ENCODE measurements around a stretch of chr11.

DNA sequence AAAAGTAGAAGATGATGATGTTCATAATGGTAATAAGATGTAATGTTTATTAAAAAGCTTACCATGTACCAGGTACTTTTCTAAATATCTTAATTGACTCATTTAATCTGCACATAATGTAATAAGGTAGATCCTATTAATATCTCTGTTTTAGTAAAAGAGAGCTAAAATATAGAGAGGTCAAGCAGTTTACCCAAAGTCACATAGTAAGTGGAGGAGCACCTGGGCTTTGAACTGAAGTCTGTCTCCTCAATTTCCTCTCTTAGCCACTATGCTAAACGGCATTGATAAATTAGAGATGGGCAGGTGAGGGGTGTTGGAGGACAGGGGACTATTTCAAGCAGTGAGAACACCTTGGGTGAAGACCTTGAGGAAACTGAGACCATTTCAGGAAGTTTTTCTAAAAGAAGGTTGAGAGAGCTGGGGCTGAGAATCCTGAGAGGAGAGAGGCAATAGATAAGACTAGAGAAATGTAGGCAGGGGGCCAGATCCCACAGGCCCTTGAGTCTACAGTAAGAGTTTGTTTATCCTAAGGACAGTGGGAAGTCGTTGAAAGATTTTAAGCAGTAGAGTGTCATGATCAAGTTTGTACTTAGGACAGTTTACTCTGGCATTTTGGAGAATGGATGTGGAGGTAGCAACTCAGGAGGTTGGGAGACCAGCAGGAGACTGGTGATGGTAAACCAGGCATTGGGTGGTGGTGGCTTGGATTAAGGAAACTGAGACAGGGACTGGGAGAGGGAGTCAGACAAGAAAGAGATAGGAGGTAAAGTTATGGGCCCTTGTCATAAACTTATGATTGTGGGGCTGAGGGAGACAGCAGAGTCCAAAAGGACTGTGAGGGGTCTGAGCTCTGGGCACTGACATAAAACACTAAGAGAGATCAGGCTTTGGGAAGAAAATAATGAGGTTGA, 17.1 kb downstream of the HSD17B12 start:
- PRO-cap: no peak

DNA sequence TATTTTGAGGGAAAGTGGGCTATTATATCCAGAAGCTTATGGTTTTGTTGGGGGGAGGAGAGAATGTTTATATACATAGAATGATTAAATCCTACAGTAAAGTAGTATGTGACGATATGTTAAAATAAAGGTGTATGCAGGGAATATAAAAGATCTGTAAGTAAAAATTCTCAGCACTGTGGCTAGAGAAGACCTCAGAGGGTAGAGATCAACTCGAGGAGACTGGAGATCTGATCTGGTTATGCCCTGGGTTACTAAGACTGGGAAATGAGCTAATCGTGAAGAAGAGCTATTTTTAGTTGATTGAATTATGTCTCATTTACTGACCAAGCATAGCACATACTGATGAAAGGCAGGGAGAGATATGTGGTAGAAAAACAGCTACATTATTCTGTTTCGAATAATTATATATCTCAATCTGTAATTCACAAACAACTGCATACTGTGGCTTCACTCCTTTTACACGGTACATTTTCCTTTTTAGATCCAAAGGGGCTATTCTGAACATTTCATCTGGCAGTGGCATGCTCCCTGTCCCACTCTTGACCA, 42.7 kb upstream of the ALKBH3 start:
- PRO-cap: no peak

DNA sequence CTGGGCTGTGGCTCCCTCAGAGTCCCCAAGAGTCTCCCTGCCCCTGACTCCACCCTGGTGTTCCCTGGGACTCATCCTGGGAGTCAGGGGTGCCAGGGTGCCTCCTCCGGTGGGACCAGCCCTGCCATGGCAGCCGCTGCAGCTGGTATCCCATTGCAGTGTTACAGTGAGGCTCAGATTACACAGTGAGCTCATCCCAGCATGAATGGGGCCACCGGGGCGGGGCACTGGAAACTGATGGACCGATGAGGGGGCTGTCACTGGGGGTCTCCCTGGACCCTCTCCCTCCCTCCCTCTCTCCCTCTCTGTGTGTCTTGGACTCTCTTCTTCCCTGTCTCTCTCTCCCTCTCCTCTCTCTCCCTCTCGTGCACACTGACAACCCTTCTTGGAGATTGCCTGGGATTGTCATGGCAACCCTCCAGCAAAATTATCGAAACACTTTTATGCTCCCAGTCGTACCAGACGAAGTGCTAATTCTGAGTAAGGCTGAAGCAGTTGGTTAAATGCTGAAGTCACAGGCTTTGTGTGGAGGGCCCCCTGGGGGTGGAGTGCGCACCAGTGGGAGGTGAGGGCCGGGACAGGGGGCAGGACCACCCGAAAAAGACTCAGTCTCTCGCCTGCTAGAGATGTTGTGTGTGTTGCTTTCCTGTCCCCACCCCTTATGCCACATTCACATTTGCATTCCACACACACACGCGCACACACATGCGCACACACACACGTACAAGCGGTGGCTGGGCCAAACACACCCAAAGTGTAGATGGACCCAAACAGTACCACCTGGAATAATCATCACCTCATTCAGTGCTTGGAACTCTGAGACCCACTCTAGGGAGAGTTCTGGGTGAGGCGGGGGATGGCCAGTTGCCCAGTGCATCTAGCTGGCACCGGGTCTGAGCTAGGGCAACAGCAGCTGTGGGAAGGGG, 8.4 kb upstream of the C11orf96 start:
- PRO-cap: no peak

- PRO-cap: unidirectional peak, plus-strand start at chr11:44033020
These were observed 14.9 kb upstream of the ACCSL start for GRCh38 chr11:44032719-44033393.

DNA sequence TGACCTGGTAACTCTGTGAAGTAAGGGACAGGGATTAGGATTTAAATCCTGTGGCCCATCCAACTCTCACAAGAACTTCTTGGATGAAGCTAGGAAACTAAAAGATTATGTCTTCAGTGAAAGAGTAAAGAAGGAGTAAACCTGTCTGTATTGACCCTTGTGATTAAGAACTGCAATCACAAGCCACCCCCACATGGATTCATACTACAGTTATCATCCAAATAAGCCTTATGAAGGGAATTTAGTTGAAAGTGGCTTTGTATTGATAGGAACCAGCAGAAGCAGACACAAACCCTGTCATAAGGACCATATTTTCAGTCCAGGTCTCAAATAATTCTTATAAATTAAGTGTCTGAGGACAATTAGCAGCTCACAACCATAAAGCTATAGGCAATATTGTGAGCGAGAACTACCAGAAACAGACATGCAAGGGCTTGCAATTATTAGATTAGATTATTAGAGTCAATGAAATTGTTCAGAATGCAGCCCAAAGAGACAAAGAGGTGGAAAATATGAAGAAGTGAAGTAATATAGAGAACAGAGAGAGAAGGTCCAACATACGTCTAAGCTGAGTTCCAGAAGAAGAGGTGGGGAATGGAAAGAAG, 92.9 kb downstream of the EXT2 start:
- PRO-cap: no peak

DNA sequence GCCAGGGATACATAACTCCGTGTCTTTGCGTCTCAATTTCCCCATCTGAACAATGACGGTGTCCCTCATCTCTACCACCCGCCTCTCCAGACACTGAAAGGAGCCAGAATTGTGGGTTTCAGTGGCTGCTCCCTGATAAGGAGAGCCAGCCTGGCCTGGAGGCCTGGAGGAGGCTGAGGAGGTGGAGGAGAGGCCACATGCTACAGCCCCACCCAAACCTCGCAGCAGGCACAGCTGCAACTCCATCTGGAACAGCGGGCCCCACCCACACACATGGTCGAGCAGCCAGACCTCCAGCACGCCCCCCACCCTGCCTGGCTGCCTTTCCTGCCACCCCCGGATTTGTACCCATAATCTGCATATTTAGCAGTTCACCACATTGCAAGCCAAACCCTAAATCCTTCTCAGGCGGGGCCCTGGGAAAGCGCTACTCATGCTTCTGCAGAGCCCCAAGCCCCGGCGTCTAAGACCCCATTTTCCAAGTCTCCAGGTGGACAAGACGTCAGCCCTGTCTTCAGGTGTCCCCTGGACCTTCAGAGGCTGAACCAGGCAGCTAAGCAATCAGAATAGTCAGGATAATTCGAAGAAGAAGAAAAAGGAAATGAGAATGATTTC, 34.2 kb upstream of the CD82 start:
- PRO-cap: no peak

DNA sequence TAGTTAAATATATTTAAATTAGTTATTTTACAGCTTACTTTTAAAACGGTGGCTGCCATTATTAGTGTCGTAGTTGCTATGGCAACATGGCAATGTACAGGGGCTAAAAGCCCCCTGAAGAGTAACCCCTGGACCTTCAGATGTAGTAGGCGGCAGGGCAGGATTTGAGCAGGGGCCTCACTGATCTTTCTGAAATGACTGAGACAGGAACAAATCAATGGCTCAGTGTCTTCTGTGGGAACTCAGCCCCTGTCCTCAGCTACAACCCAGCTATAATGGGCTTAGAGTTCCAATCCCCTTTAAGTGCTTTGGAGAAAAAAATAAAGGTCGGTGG, 6.3 kb upstream of the CD82 start:
- PRO-cap: no peak

DNA sequence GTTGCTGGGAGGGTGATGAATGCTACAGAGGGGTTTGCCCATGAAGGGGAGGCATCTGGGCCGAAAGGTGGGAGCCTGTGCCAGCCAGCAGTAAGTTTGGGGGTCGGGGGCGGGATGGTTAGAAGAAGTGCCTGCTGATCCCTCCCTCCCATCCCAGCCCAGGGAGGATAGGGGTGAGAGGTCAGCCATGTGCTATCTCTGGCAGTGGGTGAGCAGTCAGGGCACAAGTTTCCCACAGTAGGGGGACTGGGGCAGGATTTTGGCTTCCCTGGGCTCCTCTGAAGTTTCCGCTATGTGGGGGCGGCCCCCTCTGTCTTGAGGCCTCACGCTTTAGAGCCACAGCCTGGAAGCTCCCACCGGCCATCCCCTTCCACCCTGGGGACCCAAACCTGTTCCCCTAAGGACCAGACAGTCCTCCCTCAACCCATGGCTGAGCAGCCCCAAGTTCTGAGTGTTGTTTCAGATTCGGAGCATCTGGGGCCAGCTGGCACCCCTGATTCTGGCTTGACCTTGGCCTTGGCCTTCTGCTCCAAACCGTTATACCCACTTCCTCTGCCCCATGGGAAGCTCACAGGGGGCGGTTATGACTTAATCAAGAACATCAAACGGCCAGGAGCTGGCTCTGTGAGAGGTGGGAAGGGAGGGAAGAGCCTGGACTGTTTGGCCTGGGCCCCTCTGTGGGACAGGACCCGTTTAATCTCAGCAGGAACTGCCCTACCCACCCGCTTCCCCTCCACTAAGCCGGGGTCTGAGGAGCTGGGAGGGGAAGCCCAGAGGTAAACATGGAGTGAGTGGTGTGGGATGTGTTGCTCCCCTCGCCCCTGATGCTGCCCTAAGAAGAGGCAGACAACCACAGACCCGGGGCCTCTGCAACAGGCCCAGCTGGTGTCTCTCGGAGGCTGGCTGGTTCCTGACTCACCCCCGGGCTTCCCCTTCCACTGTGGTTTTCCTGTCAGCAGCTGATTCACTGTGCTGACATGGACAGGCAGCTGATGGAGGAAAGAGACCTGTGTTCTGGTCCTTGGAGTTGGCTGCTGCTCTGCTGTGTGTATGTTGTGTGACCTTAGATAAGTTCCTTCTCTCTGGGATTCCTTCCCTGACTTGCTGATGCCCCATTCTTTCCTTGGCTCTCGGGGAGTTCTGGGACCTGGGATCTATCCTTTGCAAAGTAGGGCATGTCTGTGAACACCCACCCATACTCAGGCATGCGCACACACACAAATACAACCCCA, 3.4 kb downstream of the CD82 start:
- PRO-cap: bidirectional peak, plus-strand start at position 962 of the sequence, minus-strand start at position 744 of the sequence

DNA sequence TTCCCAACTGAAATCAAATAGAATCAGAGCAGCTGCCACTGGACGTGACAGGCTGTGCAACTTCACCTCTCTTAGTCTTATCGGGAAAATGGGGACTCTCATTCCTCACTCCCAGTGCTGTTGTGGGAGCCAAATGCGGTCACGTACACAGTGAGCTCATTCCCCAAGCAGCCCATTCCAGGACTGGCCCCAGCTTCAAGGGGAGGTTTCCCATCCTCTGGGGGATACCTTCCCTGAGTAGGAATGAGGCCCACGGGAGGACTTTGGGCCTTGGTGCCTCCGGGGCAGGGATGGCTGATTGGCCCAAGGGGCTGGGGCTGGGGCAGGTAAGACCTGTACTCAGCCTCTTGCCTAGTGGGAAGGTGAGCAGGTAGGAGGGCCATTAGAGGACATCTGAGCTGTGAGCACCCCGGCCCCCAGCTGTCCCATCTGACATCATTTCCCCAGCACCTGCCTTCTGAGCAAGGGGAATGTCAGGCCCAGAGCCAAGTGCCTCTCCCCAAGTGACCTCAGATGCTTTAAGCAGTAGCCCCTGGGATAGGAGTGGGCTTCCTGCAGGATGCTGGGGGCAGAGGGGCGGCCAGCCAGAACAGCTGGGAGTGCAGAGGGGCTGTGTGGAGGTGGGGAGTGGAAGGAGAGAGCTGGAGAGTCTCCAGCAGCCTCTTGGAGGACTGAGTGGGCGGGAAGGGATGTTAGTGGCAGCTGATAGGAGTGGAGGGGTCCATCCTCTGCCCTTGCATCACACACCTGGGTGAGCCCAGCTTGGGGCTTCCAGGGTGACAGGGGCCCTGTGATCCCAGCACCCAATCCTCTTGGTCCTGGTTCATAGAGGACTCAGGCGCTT, 58.4 kb downstream of the CD82 start:
- PRO-cap: no peak

GRCh38 chr11:44627694-44628525, 62.4 kb downstream of the CD82 start:
- PRO-cap: no peak

GRCh38 chr11:44934161-44934763, 16.4 kb downstream of the TP53I11 start:
- PRO-cap: no peak

DNA sequence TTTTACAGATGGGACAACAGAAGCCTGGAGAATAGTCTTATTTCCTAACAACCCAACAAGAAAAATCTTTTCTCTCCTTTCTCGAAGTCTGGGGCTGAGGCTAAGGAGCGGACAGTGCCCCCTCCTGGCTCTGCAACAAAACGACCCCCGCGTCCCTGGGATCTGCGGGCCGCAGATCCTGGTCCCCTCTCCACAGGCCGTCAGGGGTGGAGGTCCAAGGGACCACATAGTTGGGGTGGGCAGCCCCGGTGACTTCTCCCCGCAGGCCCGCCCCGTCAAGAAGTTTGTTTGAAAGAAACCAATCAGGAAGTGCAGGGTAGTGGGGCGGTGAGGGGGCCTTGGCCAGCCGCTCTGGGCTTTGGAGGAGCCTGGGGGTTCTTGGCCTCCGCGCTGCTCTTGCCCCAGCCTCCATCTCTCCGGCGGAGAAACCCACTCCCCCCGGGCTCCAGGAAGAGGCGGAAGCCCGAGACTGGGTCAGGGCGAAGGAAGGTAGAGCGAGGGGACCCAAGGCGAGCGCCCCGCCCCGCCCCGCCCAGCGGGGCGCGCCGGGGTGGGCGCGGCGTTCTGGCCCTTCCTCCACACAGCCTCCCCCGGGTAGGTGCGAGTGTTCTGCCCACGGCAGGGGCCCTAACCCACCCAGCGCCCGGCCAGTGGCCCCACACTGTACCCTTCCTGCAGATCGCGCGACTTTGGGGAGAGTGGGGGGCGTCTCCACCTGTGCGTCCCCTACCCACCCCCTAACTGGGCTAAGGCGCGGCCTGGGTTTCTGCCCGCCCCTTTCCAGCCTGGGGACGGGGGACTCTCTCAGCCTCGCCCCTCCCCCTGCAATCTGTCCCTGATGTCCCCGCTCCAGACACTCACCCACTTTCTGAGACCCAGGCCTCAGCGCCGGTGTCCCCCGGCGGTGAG, 1.3 kb downstream of the TP53I11 start:
- PRO-cap: bidirectional peak, plus-strand start at position 827 of the sequence, minus-strand start at position 683 of the sequence

DNA sequence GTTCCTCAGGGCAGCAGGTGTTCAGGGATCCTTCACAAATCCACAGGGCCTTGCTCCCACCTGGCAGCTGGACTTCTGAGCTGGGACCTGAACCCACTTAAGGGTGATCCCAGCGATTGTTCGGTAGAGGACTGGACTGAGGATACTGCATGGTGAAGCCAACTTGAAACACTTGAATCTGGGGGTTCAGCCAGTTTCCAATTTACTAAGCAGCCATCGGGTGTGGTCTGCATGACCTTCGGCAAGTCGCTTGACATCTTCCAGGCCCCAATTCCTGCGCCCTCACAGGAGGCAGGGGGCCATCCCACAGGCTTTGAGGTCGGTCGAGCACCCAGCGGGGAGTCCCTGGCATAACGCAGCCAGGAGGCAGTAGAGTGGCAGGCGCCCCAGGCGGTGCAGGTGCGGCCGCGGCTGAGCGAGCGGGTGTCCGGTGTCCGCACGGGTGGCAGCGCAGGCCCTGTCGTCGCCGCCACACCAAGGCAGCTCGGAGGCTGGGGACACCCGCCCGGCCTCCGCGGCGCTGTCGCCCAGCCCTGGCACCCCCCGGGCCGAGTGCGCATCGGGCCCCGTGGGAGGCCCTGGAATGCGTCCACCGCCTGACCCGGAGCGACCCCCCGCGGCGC, 33.6 kb downstream of the PRDM11 start:
- PRO-cap: bidirectional peak, plus-strand start at position 369 of the sequence, minus-strand start at position 270 of the sequence

GRCh38 chr11:45259516-45260076, 26.5 kb downstream of the SYT13 start:
- PRO-cap: no peak

DNA sequence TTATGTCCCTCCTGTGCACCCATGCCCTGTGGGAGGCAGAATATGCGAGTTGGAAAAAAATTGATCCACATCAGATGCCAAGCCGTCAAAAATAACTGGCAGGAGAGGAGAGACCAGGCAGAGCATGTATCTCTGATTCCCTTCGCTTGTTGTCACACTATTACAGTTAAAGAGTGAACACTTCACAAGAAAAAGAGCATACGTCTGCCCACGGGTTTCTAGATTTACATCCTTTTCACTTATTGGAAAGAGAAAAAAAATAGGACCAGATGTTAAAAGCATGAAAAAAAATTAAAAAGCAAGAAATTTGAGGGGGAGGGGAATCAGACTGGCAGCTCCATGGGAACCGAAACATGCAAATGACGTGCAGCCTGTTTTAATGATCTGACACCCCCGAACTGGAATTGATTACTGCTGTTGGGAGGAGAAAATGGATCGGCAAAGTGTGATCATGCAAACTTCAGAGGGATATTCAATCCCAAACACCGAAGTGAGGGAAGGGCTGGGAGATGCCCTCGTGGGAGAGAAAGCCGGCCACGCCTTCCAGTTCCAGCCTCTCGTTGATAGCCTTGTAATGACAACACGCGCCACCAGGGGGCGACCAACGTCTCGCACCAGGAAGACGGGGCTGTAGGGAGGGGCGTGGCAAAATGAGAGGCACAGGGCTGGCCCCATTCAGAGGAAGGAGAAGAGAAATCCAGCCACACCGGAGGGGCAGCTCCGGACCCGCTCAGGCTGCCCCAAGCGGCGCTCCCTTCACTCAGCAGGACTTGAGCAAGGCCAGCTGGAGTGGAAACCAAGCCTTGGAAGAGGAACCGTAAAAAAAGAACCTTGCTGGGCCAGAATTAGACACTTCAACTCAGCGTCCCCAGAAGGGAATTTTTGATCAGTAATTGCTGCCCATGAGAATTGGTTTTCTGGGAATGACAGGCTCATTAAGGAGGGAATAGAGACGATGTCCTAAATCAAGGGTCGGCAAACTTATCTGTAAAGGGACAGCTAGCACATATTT, 53.8 kb upstream of the SYT13 start:
- PRO-cap: no peak

- PRO-cap: no peak
These were observed 88.7 kb upstream of the SYT13 start for GRCh38 chr11:45374607-45375429.

DNA sequence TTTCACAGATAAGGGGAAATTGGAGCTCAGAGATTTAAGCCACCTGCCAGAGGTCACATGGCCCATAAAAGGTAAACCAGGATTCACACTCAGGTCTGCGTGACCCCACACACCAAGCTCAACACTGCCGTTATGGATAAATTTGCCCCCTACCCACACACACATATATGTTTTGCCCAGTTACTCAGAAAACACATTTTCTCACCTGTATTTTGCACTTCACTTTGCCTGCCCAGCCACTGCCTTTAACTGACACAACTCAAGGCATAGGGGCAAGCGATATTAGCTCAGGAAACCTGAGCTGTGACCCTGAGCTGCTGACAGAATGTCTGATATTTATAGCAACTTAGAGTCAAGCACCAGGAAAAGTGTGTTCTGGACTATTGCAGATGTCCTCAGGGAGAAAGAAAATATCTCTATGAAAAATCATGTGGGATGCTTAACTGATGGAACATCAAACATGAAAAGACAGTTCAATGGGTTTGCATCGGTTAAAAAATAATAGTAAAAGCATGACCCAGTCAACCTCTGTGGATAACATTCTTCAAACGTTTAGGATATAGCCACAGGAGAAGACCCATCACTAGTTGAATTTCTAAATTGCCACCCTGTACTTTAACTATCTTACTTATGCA, 63.9 kb upstream of the SLC35C1 start:
- PRO-cap: no peak

- PRO-cap: unidirectional peak, plus-strand start at chr11:45812722; unidirectional peak, plus-strand start at chr11:45812887
These were observed 7.5 kb downstream of the SLC35C1 start for GRCh38 chr11:45812206-45813155.

GRCh38 chr11:45850271-45850842, 3.1 kb downstream of the CRY2 start:
- PRO-cap: no peak

DNA sequence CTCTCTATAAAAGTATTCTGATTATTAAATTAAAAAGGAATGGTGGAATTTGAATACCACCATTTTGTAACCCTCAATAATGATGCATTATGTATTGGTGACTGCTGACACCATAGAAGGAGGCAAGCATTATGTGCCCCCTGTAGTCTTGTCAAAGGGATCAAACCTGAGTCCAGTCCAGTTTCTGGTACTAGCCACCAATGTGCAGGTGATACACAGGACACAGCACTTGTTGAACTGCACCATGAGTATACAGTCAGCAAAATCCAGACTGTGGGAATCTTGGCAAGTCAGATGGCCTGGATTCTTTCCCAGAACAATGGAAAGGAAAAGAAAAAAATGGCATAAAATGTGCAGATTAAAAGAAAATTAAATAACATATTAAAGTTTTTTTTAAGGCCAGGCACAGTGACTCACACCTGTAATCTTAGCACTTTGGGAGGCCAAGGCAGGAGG, 16.7 kb downstream of the CRY2 start:
- PRO-cap: no peak